ENCODE data around the gene CNBD2.

- PRO-cap, result no peak
- RAMPAGE, long total RNA, 4 experiments, result no peak in any of the 4 experiments
These were observed 34.5 kb downstream of the MYH7B start for GRCh38 chr20:34990114-34990656.

GRCh38 chr20:34997227-34997913, 41.7 kb downstream of the MYH7B start:
- PRO-cap, result no peak
- RAMPAGE, long total RNA, 4 experiments, result no peak in any of the 4 experiments

DNA sequence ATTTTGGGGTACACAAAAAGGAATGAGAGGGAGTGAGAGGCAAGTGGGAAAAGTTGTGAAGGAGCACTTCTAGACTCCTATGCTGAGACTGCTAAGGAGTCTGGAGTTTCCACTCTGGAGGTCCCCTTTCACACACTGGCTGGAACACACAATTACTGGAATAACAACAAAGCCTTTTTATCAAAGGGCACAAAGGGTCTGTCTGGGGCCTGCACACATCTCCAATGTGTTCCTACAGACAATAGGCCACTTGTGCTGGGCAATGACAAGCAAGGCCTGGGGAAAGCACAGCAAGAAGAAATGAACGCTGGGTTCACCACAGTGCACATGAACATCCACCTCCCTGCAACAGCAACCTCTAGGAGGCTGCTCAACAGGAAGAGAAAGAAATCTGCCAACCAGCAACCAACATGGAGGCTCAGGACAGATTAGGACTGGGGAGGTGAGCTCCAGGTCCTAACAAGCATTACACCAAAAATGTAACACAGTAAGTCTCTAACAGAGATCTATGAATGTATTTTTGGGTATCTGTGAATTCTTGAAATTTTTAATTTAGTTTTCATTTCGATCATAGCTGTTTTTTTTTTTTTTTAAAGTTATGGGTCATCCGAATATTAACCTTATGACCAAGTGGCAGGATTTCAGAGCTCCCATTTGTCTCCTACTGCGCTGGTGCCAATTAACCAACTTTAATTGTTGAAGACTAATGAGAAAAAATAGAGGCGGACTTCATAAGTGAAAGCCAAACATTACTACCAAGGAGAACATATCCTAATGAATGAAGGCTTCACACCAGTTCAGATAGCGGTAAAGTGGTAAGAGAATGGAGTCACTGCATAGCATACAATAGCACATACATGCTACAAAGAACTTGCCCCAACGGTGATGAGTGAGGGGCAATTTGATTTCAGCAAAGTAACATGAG, 43.7 kb downstream of the TRPC4AP start:
- PRO-cap, result no peak
- RAMPAGE, long total RNA, 4 experiments, result no peak in any of the 4 experiments

GRCh38 chr20:35467243-35467809, 11.9 kb downstream of the CEP250 start:
- PRO-cap, result no peak
- RAMPAGE, long total RNA, 4 experiments, result no peak in any of the 4 experiments

- PRO-cap, result no peak
- RAMPAGE, long total RNA, 4 experiments, result no peak in any of the 4 experiments
These were observed 18.3 kb downstream of the ERGIC3 start for GRCh38 chr20:35559947-35560776.

- PRO-cap, result no peak
- RAMPAGE, long total RNA, 4 experiments, result no peak in any of the 4 experiments
These were observed 34.3 kb downstream of the ERGIC3 start for GRCh38 chr20:35575739-35576931.

DNA sequence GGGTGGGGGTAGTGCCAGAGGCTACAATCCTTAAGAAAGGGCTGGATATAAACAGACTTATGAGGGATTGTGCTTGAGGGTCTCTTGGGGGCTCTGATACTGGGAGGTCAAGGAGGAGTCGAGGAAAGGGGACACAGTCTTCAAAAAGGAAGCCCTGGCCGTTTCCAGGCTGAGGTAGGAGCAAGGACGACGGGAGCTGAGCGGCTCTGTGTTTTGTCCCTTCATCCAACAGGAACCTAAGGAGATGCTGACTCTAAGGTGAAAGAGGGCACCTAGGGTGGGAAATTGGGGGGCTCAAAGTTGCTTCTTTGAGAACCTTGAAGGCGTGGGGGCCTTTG, 2.6 kb downstream of the SPAG4 start:
- PRO-cap, result no peak
- RAMPAGE, long total RNA, 4 experiments, result no peak in any of the 4 experiments

DNA sequence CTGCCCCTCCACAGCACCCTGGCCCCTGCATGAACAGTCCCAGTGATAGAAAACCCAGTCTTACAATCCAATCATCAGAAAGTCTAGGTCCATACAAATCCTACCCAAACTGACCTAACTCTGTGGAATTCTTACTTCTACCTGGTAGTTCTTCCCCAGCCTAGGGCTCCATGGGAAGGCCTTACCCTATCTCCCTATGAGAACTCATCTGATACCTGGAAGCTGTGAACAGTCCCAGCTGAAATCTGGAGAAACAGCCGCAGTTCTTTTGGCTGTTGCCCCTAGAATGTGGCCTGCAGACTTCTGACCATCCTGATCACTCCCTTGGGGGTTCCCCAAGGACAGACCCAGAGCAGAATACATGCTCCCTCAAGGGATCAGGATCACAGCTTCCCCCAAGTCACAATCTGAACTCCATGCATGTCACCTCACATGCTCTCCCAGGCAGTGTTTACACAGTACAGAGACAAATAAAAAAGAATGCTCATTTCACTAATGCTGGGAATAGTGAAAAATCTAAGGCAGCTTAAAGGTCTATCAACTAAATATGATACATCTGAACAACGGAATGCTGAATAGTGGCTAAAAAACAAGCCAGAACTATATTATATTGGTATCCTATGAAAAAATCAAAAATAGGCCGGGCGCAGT, 20.4 kb downstream of the SPAG4 start:
- PRO-cap, result no peak
- RAMPAGE, long total RNA, 4 experiments, result no peak in any of the 4 experiments

GRCh38 chr20:35663415-35664381, 1.0 kb downstream of the CPNE1 start:
- PRO-cap, result no peak
- RAMPAGE, long total RNA, 4 experiments, result no peak in any of the 4 experiments

DNA sequence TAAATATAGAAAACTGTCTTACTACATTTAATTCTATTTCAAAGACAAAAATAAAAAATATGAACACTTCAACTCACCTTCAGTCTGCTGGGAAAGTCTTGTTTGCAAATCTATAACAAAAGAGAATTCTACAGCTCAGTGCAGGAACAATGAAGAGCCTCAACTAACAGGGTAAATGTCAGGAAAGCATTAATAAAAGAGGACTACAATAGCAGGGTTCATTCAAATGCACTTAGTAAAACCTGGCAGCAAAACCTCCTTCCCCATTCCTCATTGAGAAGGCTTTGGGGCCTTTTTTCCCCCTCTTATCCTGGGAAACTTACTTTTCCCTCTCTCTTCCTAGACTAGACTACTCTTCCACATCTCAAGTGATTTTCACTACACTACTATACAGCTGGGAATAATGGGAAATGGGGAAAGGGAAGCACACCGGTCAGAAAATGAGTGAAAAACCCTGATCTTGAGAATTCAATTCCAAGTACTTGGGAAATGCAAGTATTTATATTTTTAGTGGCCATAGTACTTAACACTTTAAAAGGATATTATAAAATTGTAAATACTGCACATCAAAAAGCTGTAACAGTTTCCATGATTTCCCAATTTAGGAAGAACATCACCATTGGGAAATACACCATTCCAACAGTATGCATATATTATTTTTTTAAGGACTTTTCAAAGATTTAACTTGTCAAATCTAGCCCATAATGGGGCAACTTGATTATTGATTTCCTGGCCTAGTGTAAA, 10.1 kb downstream of the ROMO1 start:
- PRO-cap, result no peak
- RAMPAGE, long total RNA, 4 experiments, result no peak in any of the 4 experiments

DNA sequence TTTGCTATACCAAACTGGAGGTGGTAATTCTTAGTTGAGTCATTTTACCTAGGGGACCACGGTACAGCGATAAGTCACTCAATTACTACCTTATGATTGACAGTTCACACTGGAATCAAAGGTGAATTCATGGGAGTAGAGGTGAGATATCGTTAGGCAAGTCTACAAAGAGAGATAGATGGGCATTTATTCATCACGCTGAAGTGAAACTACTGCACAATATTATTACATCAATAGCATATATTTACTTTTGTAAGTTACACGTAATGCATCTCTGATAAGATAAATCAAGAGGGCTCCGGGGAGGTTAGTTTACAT, 1.7 kb downstream of the RBM39 start:
- PRO-cap, result no peak
- RAMPAGE, long total RNA, 4 experiments, result no peak in any of the 4 experiments

DNA sequence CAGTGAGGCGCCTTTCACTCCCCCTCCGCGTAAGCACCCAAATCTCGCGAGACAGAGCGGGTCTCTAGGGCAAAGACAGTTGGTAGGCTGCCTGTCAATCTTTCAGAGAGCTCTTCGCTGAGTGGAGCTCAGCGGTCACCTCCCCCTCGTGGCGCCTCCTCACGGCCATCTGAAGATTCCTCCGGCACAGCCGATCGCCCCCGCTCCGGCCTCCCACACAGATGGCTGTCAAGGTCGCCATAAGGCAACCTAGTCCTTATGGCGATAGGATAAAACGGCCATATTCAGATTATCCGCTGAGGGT, 326 bp upstream of the RBM39 start:
- PRO-cap, result bidirectional peak, plus-strand start at position 168 of the sequence, minus-strand start outside the sequence
- RAMPAGE, long total RNA, 4 experiments, result start-site peak on the plus strand in 2 of 4 experiments, centred at positions 181 to 186 of the sequence, 13 to 14 reads per replicate

- PRO-cap, result no peak
- RAMPAGE, long total RNA, 4 experiments, result no peak in any of the 4 experiments
These were observed 82.8 kb downstream of the SCAND1 start for GRCh38 chr20:35871563-35871817.

- PRO-cap, result no peak
- RAMPAGE, long total RNA, 4 experiments, result no peak in any of the 4 experiments
These were observed at the start of gene CNBD2 for GRCh38 chr20:35968240-35968779. Gene CNBD2 (plus strand): TSS chr20:35968590.

- PRO-cap, result unidirectional peak, minus-strand start at chr20:36050961
- RAMPAGE, long total RNA, 4 experiments, result start-site peak on the minus strand in 4 of 4 experiments, at chr20:36050465-36050984 at its widest, 56 to 1,822 reads per replicate
These were observed 82.2 kb downstream of the CNBD2 start for GRCh38 chr20:36050221-36051309.

DNA sequence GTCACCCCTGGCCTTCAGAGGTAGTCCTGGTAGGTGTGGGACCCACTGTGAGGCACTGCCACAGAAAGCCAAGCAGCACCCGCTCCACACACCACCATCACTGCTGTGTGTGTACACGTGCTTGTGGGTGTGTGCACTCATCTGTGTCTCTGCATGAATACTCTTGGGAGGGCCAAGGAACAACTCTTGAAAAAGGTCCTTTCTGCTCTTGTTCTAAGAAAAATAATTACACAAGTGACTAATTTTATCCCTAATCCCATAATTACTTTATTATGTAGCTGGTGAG, 21.8 kb upstream of the EPB41L1 start:
- PRO-cap, result no peak
- RAMPAGE, long total RNA, 4 experiments, result no peak in any of the 4 experiments

DNA sequence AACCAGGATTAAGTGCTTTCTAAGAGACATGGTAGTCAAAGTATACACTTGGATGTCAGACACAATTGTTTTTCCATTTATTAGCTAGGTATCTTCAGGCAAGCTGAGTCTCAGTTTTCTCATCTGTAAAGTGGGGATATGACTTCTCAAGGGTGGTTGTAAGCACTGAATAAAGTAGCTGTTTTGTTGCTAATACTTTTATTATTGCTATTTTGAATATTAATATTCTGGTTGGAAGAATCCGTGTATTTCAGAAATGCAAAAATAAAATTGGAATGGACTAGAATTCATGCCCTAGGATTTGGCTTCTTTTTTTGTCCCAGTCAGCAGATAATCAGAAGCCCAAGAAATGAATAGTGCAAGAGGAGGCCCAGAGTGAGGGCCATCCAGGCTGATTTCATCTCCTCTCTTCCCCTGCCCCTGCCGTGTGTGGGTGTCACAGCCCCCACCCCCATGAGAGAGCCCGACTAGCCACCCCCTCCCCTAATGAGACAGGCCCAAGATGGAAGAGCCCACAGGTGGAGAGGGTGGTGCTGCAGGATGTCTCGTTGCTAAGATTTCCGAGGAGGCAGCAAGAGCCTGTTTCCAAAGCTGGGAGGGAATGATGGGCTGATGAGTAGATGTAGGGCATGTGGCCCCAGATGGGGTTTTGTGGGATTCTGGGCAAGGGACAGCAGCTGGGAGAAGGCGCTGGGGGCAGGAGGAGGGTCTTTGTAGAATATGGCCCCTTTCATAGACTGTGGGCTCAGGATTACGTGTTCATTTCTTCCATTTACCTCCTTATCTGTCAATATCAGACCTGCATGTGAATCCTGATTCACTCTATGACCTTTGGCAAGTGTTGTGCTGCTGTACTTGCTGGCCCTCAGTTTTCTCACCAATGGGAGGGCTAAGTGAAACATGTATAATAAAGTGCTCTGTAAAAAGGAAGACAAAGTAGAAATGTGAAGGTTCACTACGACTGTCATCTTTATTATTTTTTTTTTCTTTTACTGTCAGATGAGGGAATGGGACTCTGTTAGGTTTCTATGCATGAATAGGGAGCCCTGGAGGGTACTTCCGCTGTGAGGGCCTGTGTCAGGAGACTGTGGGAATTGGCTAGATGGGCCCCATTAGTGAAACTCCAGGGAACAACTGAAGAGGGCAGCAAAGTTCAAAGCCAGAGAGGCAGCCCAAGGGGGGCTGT, 13.8 kb upstream of the EPB41L1 start:
- PRO-cap, result no peak
- RAMPAGE, long total RNA, 4 experiments, result no peak in any of the 4 experiments

- PRO-cap, result bidirectional peak, plus-strand start at chr20:36146447, minus-strand start at chr20:36146357
- RAMPAGE, long total RNA, 4 experiments, result no peak in any of the 4 experiments
These were observed 8.4 kb upstream of the EPB41L1 start for GRCh38 chr20:36145658-36146954.

GRCh38 chr20:36153462-36153888, 1.1 kb upstream of the EPB41L1 start:
- PRO-cap, result no peak
- RAMPAGE, long total RNA, 4 experiments, result no peak in any of the 4 experiments

GRCh38 chr20:36190470-36190878, 35.9 kb downstream of the EPB41L1 start:
- PRO-cap, result no peak
- RAMPAGE, long total RNA, 4 experiments, result no peak in any of the 4 experiments

Measured in gastroesophageal sphincter (tissue), 4 donors.